SEM (cell line): ENCODE results near the genes RAB6A and COA4.

DNA sequence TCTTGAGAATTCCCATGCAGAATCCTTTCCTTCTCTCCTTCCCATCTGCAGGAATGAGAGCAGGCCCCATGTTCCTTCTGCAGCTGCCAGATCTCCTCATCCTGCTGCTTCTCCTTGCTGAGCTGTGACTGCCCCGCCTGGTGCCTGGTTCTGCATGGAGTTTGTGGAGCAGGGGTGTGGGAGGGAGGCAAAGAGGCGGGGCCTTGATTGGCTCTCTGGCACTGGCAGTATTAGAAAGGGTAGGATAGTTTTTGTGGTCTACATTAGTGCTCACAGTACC lies 91.1 kb upstream of the CLPB start:
- PRO-cap, result no peak

GRCh38 chr11:72639881-72640297 lies 34.3 kb downstream of the PDE2A start:
- PRO-cap, result no peak

DNA sequence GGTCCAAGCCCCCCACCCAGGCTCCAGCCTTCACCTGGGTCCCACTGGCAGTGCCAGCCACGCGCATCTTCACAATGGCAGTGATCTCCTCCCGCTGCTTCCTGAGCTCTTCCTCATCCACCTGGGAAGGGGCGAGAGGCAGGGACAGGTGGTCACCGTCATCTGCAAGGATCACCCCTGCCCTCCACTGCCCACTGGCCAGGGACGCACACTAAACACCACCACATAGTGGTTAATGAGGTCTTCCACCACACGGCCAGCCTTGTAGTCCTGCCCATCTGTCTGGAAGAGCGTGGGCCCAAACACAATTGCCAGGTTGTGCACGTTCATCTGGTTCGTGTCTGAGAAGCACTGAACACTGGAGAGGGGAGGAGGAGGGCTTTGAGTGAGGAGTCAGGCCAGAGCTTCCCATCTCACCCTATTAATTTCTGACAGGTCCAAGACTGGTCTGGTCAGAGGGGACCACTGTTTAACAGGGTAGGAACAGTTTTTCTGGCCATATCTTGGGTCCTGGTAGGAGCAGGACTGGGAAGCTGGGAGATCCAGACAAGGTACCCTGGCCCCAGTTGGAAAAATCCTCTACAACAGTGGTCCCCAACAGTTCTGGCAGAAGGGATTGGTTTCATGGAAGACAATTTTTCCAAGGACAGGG lies 21.4 kb upstream of the PDE2A start:
- PRO-cap, result no peak

- PRO-cap, result no peak
Observed at GRCh38 chr11:72740114-72740474, 12.1 kb downstream of the ARAP1 start.

GRCh38 chr11:72777544-72778525 lies 16.0 kb downstream of the STARD10 start:
- PRO-cap, result no peak

DNA sequence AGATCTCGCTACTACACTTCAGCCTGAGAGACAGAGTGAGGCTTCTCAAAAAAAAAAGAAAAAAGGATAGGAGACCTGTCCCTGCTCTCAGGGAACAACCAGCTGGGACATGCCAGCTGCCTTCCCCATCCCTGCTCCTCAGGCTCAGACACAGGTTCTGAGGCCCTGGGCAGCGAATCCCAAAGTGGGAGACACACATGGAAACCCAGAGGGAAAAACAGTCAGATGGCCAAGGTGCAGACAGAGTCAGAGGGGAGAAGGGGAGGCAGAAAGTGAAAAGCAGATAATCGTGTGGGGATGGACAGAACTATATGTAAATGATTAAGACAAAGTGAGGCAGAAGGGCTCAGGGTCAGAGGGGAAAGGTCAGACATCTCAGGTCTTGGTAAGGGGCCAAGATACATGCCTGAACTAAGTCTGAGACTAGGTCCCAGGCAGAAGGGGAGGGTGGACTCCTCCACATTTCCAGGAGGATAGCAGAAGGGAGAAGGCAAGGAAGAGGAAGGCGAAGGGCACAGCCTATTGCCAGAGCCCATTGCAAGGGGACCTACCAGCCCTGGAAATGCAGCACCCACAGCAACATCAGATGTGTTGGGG lies 14.2 kb downstream of the STARD10 start:
- PRO-cap, result no peak

DNA sequence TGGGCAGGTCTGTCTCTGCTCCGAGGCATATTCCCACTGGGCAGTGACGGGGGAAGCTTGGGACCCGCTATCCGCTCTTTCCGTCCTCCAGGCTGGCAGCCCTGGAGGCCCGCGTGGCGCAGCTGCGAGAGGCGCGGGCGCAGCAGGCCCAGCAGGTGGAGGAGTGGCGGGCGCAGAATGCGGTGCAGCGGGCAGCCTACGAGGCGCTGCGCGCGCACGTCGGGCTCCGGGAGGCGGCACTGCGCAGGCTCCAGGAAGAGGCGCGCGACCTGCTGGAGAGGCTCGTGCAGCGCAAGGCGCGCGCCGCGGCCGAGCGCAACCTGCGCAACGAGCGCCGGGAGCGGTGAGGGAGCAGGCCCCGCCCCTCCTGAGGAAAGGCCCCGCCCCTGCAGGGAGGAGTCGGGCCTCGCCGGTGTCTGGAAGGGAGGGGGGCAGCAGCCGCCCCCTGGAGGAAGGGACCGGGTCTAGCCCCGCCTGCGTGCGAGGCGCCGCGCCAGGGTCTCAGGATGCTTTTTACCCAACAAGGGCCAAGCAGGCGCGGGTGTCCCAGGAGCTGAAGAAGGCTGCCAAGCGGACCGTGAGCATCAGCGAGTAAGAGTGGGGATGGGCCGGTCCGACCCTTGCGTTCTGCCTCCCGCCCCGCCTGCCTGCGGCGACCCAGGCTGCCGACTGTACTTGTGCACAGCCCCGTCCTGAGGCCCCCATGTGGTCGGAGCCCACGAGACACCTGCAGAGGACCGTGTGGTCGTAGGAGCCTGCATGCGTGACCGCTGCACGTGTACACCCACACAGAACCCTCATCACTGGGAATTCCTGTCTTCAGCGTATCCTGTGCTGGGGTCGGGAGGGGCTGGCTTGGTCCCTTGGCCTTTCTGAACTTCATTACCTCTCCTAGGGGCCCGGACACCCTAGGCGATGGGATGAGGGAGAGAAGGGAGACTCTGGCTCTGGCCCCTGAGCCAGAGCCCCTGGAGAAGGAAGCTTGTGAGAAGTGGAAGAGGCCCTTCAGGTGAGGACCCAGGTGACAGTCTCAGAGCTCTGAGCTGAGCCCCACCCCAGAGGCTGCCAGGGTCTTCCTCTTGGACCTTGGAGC lies 8.1 kb downstream of the ATG16L2 start:
- PRO-cap, result bidirectional peak, plus-strand start at position 511 of the sequence, minus-strand start at position 165 of the sequence; unidirectional peak, minus-strand start at position 673 of the sequence

DNA sequence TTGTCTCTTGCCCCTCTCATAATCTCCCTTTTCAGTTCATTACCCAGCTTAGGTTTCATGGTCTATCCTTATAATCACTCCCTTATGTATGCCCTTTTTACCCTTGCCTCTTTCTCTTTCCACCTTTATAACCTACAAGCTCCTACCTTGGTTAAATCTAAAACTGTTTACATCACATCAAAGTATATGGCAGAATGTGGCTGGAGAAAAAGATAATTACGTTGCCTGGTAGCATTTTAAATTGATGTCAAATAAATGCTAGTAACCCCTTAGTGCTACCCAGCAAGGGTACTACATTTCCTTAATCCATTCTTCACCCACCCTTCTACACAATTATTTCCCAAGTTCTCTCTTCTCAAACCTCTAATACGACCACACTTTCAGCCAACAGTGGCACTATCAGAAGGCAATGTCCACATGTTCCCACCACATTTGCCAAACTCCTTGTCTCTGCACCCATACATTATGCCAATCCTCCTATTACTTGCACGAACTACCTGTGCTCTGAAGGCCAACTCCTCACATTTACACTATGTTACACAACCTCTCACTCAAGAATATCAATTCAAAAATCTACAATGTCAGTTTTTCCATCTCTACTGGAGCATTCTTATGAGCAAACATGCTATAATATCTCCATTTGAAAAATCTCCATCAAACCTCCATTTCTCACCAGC lies 137.5 kb downstream of the FCHSD2 start:
- PRO-cap, result no peak

- PRO-cap, result no peak
Observed at GRCh38 chr11:73257138-73257882, 14.8 kb upstream of the P2RY6 start.

DNA sequence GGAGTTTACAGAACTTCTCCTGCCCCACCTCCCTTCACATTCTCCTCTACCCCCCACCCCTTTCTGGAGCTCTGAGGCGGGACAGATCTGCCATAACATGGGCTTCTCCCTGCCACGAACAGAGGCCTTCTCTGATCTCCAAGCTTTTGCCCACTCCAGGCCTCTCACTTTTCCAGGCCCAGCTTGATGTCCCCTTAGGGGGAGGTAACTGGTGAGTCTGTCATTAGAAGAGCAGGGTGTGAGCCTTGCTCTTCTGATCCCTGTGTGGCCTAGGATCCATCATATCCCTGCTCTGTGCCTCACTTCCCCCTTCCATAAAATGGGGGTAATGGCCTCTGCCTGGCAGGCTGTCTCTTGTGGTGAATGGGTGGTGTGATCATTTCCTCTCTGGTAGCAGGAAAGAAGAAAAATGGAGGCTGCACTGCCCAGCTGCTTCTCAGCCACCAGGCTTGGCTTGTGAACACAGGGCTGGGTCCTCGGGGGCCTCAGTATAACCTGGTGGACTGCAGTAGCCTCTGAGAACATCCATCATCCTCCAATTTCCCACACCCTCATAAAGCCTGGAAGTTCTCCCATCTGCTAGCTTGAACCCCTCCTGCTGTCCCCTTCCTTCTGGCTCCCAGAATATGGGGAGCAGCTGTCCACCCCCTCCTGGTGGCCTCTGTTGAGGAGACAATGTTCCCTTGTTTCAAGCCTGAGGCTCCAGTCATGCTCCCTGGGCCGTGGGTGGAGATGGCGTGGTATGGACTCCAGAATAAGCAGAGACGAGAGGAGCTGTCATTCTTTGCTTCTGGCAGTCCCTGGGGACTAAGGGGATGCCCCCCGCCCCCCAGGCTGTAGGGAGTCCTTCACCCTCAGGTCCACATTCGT lies 5.7 kb downstream of the ARHGEF17 start:
- PRO-cap, result no peak

DNA sequence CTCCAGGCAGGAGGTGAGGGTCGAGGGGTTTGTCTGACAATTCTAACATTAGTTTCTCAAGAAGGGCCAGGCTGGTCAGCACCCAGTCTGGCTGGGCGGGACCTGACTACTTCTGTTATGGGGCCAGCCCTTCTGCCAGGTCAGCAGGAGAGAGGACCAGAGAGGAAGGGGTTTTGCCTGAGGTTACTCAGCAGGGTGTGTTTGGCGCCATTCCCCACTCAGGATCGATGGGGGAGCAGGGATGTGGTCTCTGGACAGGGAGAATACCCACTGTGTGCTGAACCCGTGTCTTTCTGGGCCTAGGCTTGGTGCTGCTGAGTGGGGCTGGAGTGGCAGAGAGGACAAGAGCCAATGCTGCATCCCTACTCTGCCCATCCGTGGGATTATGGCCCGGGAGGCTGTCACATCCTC lies 4.4 kb downstream of the RELT start:
- PRO-cap, result no peak

GRCh38 chr11:73394178-73395056 lies 18.2 kb downstream of the RELT start:
- PRO-cap, result no peak

- PRO-cap, result no peak
Observed at GRCh38 chr11:73401830-73402453, 25.7 kb downstream of the RELT start.

GRCh38 chr11:73415101-73415472 lies 38.9 kb downstream of the RELT start:
- PRO-cap, result no peak

- PRO-cap, result unidirectional peak, plus-strand start at chr11:73647655
Observed at GRCh38 chr11:73647375-73648067, 1.1 kb downstream of the PLEKHB1 start.

- PRO-cap, result no peak
Observed at GRCh38 chr11:73676397-73677675, 30.5 kb downstream of the PLEKHB1 start.

DNA sequence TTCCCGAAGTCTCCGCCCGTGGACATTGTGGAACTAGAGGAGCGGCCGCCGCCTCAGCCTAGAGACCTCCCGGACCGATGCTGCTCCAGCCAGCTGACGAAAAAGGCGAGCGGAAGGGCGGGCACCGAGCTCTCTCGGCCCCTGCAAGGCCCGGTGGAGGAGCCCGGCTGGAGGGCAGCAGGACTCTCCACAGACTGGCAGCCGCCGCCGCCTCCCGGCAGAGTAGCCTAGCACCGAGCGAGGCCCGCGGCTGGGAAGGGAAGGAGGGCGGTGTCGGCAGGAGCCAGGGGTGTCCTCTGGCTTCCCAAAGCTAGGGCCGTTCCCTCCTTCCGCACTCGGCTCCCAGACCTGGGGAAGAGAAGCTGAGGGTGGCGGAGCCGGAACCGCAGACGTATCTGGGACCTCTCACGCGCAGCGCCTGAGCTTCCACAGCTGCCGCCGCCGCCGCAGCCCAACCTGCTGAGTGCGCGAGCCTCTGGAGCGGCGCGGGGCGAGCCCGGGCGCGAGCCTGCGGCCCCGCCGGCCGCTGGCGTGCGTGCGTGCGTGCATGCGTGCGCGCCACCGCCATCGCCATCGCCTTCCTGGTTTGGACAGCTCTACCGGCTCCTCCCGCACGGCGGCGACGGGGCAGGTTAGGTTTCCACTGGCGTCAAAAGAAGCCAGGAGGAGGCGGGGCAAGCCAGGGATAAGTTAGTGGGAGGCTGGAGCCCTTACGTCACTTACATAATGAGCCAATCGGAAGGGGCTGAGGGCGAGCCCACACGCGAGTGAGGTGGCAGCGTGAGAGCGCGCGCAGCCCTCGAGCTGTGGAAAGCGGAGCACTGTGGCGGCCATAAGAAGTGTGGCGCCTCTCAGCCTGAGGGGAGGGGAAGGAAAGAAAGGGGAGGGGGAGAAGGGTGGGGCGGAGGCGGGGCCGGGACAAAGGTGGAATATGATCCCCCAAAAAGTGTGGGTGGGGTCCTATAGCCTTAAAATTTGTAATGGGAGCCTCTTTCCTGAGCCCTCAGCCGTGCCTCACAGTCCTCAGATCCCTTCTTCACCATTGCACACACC lies at the start of gene RAB6A:
TSS of gene RAB6A (minus strand) at position 465 of the 1,053 bp plus-strand sequence.
- PRO-cap, result bidirectional peak, plus-strand start at position 807 of the sequence, minus-strand start at position 465 of the sequence

- PRO-cap, result no peak
Observed at GRCh38 chr11:73875511-73876239, 971 bp downstream of the COA4 start.

DNA sequence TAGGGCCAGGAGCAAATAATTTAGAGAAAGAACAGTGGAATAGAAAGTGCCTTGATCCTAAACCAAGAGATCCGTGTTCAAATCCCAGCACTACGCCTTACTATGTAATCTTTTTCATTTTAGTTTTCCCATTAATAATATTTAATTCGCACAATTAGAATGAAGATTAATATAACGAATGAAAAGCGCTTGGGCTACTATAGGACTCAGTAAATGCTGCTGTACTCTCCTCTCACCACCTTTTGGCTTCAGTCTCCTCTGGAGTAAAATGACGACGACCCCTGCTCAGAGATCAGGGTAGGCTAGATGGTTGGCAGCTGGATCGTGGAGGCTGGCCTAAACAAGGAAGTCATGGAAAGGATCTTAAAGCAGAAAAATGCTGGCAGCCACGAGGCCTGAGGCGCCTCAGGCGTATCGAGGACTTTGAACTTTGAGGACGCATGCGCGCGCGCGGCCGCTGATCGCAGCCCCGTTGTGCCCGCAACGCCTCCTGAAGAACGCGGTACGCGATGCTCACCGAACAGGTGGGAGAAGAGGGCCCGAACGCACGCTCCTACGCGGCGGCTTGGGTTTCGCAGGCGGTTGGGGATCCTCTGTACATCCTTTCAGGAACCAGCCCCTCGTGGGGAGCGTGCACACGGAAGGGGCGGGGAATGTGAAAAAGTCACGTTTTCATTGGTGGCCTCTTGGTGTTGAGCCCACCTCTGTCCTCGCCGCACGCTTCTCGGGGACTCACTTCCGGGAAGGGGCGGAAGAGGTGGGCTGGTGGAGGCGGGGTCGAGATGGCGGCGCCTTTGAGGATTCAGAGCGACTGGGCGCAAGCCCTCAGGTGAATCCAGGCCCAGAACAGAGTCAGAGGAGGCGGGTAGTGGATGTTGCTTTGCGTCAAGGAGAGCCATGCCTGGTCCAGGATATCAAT lies at the start of gene COA4:
TSS of gene COA4 (minus strand) at position 607 of the 919 bp plus-strand sequence.
- PRO-cap, result bidirectional peak, plus-strand start at position 371 of the sequence, minus-strand start at position 265 of the sequence; bidirectional peak, plus-strand start at position 762 of the sequence, minus-strand start at position 606 of the sequence

DNA sequence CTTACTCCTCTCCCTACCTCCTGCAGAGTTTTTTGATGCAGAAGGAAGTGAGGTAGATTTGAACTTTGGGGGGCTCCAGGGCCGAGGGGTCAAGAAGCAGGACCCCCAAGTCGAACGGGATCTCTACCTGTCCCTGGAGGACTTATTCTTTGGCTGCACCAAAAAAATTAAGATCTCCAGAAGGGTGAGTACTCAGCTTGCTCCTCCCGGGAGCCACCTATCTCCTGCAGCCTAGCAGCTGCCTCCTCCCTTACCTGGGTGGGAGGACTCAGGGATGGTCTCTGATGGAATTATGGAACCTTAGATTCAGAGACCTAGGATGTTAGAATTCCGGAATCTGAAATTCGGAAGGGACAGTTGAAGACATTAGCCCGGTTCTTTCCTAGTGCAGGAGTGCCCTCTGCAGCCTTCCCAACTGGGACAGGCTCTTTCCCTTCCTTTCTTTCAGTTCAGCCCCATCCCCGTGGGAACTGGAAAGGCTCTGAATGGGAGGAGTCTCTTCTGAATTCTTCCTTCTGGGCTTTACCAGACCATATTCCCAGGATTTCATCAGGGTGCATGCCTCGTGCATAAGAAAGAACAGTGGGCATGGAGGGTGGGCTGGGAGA lies 14.1 kb downstream of the DNAJB13 start:
- PRO-cap, result no peak